Heart (tissue), 3 donors: ENCODE measurements around the gene SDS.

- RAMPAGE, long total RNA, 2 experiments, result no peak in any of the 2 experiments
Measured at GRCh38 chr12:111899264-111900603, 57.7 kb downstream of the MAPKAPK5 start.

GRCh38 chr12:112130223-112130818 lies 5.0 kb downstream of the TRAFD1 start:
- RAMPAGE, long total RNA, 2 experiments, result no peak in any of the 2 experiments

DNA sequence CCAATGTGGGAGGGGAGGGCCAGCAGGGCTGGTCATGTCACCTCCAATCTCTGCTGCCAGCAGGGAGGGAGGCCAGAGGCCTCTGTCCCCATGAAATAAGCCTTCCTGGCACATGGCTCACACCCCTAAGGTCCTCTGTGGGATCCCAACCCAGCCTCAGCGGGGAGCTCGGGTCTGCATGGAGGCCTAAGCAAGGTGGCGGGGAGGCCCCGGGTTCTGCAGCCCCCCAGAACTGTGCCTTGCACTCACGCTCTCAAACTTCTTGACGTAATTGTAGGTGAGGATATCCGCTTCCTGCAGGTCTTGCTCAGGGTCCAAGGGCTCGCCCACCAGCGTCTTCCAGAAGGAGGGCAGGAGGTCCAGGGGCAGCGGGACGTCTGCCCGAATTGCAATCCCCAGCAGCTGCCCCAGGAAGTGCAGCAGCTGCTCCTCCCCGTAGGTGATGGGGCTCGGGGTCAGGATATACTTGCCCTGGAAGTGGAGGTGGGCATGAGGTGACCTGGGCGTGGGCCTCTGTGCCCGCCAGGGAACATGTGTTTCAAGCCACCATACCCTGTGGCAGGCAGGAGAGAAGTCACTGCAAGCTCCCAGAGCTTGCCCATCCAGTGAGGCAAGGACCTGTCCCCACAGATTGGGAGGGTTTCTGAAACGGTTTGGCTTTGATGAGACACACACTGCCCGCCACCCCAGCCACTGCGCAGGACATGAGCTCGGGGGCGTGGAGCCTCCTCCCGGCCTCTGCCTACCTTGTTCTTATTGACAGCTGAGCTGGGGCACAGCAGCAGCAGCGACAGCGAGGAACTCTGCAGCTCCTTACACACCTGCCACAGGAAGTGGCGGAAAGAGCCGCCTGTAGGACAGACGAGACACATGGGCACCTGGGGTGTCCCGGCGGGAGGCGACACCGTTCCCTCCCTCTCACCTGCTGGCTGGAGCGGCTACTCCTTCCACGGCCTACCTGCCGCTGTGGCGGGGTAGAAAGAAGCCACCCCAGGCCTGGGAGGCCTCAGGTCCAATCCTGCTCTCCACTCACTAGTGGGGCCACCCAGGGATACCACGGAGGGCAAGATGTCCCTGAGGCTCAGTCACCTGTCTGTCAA lies 42.1 kb downstream of the TRAFD1 start:
- RAMPAGE, long total RNA, 2 experiments, result no peak in any of the 2 experiments

GRCh38 chr12:112175562-112176164 lies 50.3 kb downstream of the TRAFD1 start:
- RAMPAGE, long total RNA, 2 experiments, result no peak in any of the 2 experiments

- RAMPAGE, long total RNA, 2 experiments, result no peak in any of the 2 experiments
Measured at GRCh38 chr12:112584295-112584722, 165.6 kb downstream of the PTPN11 start.

GRCh38 chr12:112971117-112971490 lies 7.2 kb upstream of the OAS2 start:
- RAMPAGE, long total RNA, 2 experiments, result no peak in any of the 2 experiments

DNA sequence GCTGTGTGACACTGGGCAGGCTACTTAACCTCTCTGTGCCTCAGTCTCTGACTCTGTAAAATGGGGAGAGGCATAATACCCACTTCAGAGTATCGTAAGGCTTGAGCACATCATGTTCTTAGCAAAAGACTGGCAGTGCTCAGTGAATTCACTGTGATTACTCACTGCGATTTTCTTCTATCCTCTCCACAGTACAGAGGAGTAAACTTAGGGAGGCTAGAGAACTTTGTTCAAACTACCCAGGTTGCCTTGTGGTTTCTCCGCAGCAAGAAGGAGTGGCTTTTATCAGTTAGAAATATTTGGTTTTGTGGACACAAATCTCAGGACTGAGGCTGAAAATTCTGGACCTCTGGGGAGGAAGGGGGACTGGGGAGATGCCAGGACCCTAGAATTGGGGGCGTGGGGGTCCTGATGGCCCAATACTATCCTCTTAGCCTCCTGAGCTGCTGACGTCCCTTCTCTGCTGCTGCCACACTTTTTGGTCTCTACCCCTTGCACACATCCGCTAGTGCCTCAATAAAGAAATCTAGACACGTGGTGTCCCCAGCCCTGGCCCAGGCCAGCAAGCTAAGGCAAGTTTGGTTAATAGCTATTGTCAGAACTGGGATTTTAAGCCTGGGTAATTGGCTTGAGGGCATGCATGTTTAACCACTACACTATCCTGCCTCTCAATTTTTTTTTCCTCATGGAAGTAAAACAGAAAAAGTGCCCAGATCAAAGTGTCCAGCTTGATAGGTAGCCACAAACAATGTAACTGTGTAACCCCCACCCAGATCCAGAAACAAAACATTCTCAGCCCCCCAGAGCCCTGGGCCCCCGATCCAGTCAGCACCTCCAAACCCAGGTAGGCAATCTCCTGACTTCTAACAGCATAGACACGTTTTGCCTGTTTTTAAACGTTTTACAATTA lies 882 bp downstream of the OAS2 start:
- RAMPAGE, long total RNA, 2 experiments, result no peak in any of the 2 experiments

- RAMPAGE, long total RNA, 2 experiments, result no peak in any of the 2 experiments
Measured at GRCh38 chr12:113069966-113070882, 13.7 kb downstream of the DTX1 start.

- RAMPAGE, long total RNA, 2 experiments, result no peak in any of the 2 experiments
Measured at GRCh38 chr12:113130130-113130868, 5.3 kb downstream of the RASAL1 start.

GRCh38 chr12:113142042-113143431 lies 7.0 kb upstream of the RASAL1 start:
- RAMPAGE, long total RNA, 2 experiments, result no peak in any of the 2 experiments

DNA sequence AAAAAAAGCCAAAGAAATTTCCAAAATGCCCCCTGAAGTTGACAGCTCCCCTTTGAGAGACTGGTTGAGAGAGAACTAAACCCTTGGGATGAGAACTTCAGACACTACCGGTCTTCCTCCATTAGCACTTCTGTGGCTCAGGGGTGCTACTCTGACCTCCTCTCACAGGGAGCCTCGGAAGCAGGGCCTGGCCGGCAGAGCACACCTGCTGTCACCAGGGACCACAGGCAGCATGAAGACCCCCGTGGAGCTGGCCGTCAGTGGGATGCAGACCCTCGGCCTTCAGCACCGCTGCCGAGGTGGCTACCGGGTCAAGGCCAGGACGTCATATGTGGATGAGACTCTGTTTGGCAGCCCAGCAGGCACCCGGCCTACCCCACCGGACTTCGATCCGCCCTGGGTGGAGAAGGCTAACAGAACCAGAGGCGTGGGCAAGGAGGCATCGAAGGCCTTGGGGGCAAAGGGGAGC lies 1.0 kb downstream of the RITA1 start:
- RAMPAGE, long total RNA, 2 experiments, result no peak in any of the 2 experiments

- RAMPAGE, long total RNA, 2 experiments, result no peak in any of the 2 experiments
Measured at GRCh38 chr12:113244006-113245156, 23.1 kb downstream of the TPCN1 start.

DNA sequence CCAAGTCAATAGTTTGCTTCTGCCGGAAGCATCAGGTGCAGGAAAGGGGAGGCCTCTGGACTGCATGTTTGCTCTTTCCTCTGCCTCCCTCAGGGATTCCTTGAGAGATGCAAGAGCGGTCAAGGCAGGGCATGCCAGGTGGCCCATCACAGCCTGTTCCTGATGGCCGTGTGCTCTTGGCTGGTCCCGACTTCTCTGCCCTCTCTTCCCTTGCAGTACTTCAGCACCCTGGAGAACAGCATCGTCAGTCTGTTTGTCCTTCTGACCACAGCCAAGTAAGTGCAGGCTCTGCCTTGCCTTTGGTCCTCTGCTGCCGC lies 51.7 kb downstream of the TPCN1 start:
- RAMPAGE, long total RNA, 2 experiments, result no peak in any of the 2 experiments

DNA sequence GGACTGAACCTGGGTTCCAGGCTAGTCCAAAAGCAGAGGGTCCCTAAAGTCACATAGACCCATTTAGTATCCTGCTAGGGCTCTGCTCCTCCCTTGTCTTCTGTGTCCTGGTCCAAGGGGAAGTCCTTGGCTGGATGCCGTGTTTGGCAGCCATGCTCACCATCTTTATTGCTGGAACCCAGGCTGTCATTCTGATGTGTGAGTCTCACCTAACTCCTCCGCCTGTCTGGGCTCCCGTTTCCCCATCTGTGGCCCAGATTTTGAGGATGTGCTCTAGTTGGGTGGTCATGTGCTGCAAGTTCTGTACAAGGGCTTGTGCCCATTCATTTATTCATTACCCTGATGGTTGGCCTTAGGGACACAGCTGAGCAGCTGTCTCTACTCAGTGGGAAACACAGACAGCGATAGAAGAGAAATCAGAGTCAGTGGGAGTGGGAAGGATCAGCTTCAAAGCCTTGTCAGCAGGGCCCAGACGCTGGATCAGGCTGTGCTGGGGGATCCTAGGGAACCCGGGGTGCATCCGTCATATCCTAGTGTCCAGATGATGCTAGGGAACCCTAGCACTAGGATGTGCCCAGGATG lies 1.1 kb downstream of the PLBD2 start:
- RAMPAGE, long total RNA, 2 experiments, result no peak in any of the 2 experiments

DNA sequence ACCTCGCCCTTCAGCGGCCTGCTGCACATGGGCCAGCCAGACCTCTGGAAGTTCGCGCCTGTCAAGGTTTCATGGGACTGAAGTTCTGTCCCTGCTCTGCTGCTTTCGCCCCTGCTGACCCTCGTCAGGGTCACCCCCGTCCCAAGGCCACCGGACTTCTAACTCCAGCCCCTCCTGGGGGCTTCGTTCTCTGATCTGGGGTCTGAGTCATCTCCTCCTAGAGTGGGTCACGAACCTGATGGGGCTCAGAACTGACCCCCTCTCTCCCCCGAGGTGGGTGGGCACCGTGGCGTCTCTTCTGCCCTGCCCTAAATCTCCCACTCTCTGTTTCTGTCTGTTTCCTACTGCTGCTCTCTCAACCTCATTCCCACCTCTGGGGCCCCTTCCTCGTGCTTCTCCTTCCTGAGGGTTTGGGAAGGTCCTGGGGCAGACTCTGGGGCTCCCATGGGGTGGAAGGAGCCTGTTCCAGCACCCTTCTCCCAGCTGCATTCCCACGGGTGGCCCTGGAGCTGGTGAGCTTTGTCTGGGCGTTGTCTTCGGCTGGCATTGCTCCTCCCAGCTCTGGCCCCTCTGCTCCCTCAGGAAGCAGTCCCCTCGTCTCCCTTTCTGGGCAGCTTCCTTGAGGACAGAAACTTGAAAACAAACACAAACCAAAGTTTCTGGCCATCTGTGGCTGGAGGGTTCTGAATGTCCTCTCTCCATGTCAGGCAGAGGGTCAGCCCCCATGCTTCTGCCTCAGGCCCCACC lies 15.0 kb downstream of the SDS start:
- RAMPAGE, long total RNA, 2 experiments, result no peak in any of the 2 experiments

DNA sequence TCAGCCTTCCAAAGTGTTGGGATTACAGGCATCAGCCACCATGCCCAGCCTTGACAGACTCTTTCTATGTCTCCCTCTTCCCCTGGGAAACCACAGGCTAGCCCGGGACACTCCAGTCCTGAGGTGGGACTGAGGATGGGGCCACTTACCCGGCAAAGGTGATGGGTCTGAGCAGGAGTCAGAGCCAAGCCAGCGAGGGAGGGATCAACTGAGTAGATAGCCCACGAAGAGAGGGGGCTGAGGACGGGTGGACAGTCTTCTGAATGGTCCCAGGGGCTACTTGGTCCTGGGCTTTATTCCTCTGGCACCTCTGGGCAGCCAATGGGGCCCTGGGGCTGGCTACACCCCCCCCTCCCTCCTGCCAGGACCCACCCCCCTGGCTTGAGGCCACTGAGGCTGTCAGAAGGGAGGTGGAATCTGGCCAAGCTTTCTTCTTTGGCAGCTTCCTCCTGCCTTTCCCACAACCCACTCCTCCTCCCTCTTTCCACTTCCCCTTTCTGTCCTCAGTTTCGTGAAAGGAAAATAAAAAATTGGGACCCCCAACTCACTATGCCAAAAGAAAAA lies at the start of gene SDS:
TSS of gene SDS (minus strand) at position 269 of the 564 bp plus-strand sequence.
- RAMPAGE, long total RNA, 2 experiments, result no peak in any of the 2 experiments

GRCh38 chr12:113863123-113863610 lies 103.0 kb downstream of the RBM19 start:
- RAMPAGE, long total RNA, 2 experiments, result no peak in any of the 2 experiments

DNA sequence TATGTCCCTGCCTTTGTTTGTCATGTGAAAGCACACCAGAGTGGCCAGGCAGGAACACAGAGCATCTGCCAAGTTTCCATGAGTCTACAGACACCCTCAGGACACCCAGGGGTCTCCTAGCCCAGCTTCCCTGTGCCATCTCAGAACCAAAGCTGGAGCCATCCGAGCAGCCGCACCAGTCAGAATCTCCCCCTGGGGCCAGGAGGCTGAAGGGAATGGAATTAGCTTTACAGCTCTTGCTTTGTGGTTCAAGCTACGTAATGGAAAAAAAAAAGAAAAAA lies 37.3 kb downstream of the TBX5 start:
- RAMPAGE, long total RNA, 2 experiments, result no peak in any of the 2 experiments

- RAMPAGE, long total RNA, 2 experiments, result no peak in any of the 2 experiments
Measured at GRCh38 chr12:114587975-114588902, 95.7 kb downstream of the TBX3 start.

DNA sequence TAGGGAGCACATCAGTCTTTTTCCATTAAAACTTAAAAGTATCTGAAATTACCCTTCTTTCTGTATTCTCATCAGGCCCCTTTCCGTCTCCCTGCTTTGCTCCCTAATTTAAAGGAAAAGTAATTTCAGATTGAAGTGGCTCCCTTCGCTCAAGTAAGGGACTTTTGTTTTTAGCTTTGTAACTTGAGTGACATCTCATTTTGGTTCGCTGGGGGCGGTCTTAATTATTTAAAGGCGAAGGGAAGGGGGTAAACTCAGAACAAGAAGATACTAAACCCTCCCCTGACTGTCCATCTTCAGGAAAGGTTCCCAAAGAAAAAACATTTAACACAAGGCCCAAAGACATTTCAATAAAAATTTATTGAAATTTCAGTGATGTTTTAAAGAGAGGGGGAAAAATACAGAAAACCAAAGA lies 14.1 kb downstream of the TBX3 start:
- RAMPAGE, long total RNA, 2 experiments, result no peak in any of the 2 experiments